Vermiform appendix (tissue), 1 donor: Measurements from ENCODE around the gene CREB3L2.

DNA sequence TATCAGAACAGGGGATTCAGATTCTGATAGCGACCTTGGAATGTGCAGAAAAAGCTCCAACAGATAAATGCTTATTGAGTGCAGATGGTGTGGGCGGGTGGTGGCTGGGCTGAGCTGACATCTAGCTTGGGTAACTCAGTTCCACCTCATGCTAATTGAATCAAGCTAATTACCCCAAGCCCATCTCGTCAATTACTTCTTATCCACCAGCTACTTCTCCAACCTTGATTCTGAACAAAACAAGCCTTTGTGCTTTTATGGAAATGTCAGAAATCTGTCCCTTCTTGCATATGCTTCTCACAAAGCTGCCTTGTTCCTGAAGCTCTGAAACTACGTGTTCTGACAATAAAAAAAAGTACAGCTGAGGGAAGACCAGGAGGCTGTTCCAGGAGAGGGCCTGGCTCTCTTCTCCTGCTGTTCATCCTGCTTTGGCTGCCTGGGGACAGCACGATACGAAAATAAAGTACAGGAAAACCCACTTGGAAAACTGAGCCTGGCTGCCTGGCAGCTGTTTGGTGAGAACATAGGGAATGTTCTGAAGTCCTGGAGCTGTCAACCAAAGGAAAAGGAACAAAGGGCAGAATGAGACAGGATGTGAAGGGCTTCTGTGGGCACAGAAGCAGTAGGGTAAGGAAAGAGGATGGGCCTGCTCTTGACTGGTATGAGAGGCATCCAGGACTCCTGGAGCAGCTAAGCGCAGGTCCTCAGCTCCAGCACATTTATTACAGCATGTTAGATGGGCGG, 27.6 kb downstream of the STRA8 start:
- PRO-cap: no peak

DNA sequence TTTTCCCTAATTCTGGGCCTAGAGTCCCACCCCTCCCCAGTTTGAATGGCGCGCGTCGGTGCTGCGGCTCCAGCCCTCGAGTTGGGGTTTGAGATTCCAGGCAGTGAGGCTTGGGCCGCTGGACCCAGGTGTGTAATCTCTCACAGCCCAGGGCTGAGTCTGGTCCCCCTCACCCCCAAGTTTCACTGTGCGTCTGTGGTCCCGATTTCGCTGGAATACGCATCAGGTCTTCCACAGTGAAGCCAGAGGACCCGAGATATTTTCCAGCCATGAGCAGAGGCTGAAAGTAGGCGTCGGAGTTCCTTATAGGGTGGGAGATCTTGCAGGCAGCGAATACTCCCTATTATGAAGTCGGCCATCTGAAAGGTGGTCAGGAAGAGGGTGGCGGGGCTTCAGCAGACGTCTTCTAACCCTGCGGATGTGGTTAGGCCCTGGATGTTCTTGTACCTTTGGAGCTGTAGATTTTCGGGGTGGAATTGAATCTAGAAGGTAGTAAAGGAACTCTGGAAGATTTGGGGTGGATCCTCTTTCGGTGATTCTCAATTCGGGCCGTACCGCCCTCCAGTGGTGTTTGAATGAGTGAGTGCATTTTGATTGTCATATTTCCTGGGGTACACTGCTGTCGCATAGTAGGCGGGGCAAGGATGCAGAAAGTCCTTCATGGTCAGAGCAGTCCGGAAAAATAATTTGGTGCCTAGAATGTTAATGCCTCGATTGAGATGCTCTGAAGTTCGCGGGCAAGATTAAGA, 544 bp downstream of the NUP205 start:
- PRO-cap: unidirectional peak, plus-strand start at position 39 of the sequence; unidirectional peak, minus-strand start at position 553 of the sequence

DNA sequence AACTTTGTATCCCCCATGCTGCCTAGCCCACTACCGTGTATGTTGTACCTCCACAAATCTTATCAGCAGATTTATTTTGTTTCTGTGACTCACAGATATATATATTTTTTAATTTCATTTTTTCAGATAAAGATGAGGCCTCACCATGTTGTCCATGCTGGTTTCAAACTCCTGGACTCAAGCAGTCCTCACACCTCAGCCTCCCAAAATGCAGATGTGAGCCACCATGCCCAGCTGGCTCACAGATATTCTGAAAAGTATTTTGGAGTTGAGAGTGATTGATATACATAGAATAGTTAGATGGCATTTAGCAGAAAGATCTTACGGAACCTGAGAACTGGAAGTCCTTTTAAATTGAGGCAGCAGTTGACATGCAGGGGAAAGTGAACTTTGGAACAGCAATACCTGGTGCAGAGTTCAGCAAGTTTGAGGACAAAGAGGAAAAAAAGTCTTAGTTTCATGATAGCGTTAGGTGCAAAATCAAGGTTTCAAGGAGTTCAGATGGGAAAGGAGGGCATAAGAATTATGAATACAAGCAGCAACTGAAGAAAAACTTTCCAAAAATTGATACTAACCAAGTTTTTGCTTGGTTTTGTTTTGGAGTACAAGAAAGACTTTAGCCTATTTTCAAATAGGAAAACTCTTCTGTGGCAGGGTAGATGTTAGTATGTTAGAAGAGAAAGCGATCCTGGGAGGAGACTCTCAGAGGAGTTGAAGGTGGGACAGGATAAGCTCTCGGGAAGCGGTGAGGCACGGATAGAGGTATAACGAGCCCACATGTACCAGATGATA, 28.1 kb upstream of the STMP1 start:
- PRO-cap: no peak

DNA sequence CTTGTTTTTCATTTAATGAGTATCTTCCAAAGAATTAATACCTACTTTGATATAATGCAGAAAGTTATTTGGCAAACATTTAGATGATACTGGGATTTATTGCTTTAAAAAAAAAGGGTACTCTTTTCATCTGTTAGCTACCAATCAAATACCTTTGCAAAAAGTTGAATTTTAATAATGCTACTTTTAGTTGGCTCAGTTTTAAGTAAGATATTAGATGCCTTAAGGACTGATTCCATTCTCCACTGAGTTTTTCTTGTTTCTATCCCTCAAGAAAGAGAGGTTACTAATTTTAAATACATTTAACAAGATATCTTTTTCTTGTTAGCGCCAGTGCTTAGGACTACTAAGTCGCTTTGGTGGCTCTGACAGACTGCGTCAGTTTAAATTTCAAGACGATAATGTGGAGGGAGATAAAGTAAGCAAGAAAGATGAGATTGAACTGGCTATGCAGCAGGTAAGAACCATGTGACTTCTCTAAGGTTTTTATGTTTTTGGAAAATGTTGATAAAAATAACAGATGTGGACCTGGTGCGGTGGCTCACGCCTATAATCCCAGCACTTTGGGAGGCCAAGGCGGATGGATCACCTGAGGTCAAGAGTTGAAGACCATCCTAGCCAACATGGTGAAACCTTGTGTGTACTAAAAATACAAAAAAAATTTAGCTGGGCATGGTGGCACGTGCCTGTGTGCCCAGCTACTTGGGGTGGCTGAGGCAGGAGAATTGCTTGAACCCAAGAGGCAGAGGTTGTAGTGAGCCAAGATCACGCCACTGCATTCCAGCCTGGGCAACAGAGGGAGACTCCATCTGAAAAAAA, 24.5 kb upstream of the STMP1 start:
- PRO-cap: no peak

- PRO-cap: unidirectional peak, plus-strand start at chr7:135758669
Observed at GRCh38 chr7:135757741-135758919, 9.5 kb upstream of the FAM180A start.

GRCh38 chr7:135927686-135928634, 49.2 kb downstream of the MTPN start:
- PRO-cap: no peak

GRCh38 chr7:137579902-137580158, 236.3 kb upstream of the PTN start:
- PRO-cap: unidirectional peak, minus-strand start at chr7:137580003

DNA sequence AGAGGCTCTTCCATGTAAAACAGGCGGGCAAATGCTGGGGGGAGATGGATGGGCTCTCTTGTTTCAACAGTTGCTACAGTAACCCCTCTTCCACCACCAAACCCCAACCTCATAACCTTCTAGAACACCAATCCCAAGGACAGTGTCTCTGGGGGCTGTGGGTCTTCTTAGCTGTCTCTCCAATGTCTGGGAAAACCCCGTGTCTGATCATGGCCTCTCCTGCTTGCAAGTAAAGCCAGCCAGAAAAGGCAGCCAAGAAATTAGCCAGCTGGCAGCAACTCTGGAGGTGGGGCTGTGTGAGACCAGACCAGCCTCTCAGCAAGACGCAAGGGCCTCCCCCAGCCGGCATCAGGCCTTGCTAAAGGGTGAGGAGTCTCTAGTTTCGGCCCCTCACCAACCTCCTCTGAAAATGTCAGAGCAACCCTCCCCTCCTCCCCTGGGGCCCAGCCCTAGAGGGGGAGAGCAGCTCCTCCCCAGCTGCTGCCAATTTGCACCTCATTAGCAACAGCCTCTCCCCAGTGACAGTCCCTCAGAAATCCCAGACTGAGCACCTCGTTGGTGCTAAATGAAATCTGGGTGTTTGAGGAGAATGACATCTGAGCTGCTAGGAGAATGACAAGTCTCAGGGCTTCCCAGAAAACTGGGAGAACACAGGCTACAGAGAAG, 26.1 kb downstream of the DGKI start:
- PRO-cap: no peak

- PRO-cap: no peak
Observed at GRCh38 chr7:137870842-137871668, 24.3 kb upstream of the DGKI start.

DNA sequence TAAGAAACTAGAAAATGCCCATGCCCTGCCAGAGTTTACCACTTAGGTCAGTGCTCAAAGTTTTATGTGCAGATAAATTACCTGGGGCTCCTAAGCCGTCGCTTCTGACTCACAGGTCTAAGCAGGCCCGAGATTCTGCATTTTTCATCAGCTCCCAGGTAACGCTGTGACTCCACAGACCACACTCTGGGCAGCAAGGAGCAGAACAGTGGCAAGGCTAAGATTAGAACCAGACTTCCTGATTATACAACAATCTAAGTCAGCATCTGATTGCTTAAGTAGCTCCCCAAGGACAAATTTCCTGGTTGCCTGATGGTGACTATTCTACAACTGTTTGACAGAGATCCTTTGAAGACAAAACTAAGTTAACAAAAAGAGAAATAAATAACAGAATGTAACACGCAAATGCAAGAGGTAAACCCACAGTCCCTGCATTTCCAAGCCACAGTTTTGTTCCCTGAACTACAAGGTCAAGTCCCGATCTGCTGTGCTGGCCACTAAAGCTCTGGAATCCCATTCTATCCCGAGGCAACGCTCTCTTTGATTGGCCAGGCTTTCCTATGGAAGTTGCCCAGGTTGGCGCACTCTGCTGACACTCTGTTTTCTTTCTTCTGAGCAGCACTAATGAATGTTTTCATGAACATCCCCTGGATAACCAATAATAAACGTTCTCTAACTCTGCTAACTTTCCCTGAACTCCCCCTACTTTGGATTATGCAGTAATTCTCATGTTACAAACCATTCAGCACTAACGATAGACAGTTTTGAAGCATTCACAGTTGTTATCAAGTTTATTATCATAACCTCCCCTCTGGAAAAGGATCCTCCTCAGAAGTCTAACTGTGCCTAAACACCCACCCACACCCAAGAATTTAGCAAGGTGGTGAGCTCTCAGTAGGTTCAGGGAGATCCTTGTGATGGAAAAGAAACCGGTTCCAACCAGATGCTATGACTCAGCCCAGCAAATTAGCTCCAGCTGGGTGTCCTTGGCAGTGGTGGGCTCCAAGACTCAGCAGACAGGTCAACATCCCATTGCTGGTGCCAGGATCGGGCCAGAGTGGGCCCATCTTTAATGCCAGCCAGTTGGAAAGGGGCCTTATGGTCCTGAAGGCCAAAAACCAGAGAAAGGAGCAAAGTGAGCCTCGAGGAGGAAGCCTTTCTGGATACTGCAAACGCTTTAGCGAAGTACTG, 68.7 kb downstream of the CREB3L2 start:
- PRO-cap: no peak

- PRO-cap: no peak
Observed at GRCh38 chr7:137957763-137958374, 44.0 kb downstream of the CREB3L2 start.

DNA sequence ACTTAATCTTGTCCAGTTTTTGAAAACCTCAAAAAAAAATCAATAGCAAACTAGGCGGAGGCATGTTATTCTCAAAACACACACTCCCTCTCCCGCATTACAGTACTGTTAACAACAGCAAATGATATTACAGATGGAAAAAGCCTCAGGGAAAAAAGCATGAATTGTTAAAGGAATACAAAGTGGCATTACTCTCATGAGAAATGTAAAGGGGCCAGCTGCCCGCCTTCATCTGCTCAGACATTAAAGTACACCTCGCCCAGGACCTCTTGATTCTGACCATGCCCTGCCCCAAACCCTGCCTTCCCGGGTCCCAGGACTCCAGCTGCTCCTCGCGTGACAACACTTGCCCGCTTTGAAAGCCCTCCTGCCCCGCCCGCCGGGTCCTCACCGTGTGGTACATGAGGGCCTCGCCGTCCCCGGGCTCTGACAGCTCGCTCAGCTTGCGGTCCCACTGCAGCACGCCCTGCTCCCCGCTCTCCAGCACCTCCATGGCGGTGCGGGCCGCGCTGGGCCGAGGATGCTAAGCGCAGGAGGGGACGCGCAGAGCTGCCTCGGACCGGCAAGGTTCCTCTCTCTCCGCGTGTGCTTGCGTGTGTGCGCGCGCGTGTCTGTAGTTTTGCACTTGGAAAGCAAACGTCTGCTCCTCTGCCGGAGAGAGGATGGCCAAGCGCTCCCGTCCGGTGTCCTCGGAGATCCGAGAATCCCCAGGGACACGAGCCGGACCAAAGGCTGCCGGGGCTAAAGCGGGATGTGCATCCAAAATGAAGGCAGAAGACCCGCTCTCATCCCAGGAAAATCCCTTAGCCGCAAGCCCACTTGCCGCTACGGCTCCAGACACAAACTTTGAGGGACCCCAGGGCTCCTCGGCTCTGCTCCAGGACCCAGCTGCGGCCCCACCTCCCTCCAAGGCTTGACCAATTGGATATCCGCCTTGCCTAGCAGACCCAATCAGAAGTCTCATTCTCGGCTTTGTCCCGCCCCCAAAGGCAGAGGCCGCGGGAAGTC, at the start of gene CREB3L2:
CREB3L2 (minus strand) TSS at position 874 of the 1,008 bp plus-strand sequence.
- PRO-cap: bidirectional peak, plus-strand start at position 429 of the sequence, minus-strand start at position 357 of the sequence; unidirectional peak, minus-strand start at position 705 of the sequence; unidirectional peak, minus-strand start at position 848 of the sequence

DNA sequence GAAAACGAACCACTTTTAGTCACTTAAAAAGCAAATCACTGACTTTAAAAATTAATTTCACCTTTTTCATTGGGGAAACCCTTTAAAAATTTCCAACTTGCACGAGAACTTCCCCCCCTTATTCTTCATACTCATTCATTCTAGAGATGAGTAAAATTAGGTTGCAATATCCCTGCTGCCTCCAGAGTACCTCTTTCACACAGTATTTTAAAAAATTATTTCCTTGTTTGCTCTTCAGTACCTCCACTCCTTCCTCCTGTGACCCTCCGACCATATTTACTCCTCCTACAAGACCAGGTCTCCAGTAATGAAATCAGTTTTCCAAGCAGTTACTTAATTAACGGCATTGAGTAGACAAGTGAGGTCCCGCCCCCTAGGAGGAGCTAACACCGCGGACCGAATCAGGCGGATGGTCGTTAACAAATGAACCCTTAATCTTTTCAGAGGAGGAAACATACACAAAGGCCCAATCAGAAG, 488 bp upstream of the TRIM24 start:
- PRO-cap: bidirectional peak, plus-strand start outside the sequence, minus-strand start at position 405 of the sequence

DNA sequence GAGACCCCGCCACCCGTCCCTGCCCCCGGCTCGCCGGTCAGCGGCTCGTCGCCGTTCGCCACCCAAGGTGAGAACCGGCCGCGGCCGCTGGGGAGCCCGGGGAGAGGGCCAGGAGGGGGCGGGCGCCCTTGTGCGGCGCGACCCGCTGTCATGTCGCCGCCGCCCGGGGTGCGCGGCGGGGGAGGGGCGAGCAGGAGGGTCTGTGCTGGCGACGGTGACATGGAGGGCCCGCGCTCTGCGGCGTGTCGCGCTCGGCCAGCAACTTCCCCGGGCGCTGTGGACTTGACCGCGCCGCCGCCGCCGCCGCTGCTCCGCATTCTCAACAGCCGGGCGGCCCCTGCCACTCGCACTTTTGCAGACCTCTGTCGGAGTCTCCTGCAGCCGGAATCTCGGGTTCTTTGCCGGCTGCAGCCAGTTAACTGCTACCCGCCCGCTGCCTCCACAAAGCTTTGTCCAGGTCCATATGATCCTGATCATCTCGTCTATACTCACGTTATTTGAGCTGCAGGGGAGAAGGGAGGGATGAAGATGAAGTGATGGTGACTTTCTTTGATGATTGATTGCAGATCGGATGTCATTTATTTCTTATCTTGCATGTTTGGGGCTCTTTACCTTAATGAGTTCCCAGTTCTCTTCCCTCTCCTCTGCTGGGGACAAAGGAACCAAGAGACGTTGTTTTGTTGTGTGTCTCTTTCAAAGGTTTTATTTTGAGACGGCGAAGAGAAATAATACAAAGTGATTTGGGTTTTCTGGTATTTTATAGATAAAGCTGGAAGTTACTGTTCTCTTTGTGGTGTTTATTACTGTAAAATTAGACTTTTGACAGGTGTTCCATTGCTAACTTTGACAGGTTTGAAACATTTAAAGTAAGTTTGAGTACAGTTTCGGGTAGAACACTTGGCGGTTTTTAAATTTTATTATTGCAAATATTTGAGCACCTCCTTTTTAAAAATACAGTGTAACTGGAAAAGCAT, 1.1 kb downstream of the TRIM24 start:
- PRO-cap: bidirectional peak, plus-strand start at position 208 of the sequence, minus-strand start outside the sequence; unidirectional peak, minus-strand start at position 324 of the sequence

GRCh38 chr7:138518794-138519646, 59.0 kb downstream of the TRIM24 start:
- PRO-cap: no peak

DNA sequence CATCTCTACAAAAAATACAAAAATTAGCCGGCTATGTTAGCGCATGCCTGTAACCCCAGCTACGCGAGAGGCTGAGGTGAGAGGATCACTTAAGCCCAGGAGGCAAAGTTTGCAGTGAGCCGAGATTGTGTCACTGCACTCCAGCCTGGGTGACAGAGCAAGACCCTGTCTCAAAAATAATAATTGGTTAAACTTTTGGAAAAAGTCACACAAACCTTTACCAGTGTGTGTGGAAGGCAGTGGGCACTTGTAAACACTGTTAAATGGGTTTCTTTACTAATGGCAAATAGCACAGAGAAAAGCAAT, 117.8 kb downstream of the SVOPL start:
- PRO-cap: no peak

DNA sequence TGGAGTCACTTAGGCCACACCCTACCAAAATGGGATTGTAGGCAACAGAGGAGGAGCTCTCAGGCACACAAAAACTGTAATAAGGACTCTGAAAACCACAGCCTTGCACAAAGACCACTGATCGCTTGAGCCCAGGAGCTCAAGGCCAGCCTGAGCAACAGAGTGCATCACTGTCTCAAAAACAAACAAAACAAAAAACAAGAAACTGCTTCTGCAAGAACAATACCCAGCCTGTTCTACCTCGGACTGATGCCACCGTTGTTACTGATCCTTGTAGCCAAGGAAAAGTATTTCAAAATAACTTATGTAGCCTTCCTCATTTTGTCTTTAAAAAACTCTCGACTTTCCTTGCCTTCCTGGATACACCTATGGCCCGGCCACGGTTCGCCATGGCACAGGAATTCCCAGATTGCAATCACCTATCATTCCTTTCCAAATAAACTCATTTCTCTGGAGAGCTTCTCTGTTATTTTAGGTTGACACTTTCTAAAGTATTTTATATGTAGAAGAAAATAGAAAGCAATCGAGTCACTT, 35.3 kb downstream of the SVOPL start:
- PRO-cap: no peak

GRCh38 chr7:138886343-138886926, 88.4 kb upstream of the ATP6V0A4 start:
- PRO-cap: no peak

GRCh38 chr7:139075677-139076228, 33.8 kb downstream of the ZC3HAV1 start:
- PRO-cap: no peak

- PRO-cap: no peak
Observed at GRCh38 chr7:139078678-139079479, 30.6 kb downstream of the ZC3HAV1 start.